MCF 10A (cell line): ENCODE results near the gene PDE4D.

GRCh38 chr5:56896693-56897111 is 12.7 kb upstream of the SETD9 start:
- PRO-cap: no peak
- RRBS: no CpG with 5 or more reads among the region's 2 CpGs

DNA sequence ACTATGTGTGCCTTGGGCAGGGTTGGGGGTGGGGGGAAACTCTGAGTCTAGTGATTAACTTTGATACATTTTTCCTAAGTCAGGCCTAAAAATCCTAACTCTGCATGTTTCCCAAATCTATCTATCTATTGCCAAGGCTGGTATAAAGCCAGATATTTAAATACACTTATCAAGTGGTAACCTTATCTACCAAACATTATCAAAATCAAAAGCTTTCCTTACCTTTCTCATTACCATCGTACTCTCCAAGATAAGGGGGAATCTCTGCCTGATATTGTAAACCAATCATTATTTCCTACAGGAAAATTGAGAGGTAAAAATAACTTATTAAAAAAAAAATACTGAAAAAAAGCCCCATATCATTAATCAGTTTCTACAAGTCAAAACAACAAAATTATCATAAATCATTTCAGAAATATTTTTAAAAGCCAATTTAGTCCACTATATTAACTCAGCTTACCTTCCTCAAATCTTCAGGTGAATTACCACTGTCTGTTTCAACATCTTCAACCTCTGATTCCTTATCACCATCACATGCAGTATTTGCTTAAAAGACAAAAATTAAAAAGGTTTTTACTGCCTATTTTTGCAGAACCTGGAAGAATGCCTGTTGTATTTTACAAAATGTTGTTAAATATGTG is 16.6 kb downstream of the MIER3 start:
- PRO-cap: no peak
- RRBS: no CpG with 5 or more reads among the region's 1 CpG

DNA sequence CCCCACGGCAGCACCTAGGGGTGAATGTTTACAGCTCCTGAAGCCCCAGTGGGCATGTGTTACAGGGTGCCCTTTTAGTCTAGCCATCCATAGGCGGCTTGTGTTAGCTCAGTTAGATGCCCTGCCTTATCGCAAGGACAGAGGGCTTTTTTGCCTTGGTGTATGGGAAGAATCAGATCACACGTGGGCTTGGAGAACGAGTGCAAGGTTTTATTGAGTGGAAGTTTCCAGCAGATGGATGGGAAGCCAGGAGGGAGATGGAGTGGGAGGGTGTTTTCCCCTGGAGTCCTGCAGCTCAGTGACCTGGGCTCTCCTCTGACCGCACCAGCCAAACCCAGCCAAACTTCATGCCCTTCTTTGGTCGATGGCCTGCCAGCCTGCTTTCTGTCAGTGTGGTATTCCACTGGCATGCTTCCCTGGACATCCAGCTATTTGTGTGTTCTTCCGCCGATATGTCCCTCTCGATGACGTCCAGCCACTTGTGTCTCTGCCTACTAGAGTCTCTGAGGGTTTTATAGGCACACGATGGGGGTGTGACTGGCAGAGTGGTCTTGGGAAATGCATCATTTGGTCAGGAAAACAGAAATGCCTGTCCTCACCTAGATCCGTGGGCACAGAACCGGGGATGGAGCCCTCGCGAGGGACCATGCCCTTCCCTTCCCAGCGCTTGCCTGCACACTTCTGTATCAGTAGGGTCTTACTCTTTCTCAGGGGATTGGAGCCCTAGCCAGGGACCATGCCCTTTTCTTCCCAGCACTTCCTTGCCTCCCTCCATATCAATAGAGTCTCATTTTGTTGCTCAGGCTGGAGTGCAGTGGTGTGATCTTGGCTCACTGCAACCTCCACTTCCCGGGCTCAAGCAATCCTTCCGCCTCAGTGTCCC is 33.9 kb downstream of the GPBP1 start:
- PRO-cap: no peak
- RRBS: no CpG with 5 or more reads among the region's 19 CpGs

GRCh38 chr5:57816307-57816581 is 333.6 kb upstream of the ACTBL2 start:
- PRO-cap: bidirectional peak, plus-strand start at chr5:57816375, minus-strand start at chr5:57816150

- PRO-cap: bidirectional peak, plus-strand start at chr5:57841982, minus-strand start at chr5:57841796
- RRBS: no CpG with 5 or more reads among the region's 5 CpGs
Measured at GRCh38 chr5:57841514-57842539, 359.2 kb upstream of the ACTBL2 start.

GRCh38 chr5:58999593-59000443 is 416.9 kb downstream of the RAB3C start:
- PRO-cap: no peak
- RRBS: no CpG with 5 or more reads among the region's 16 CpGs

DNA sequence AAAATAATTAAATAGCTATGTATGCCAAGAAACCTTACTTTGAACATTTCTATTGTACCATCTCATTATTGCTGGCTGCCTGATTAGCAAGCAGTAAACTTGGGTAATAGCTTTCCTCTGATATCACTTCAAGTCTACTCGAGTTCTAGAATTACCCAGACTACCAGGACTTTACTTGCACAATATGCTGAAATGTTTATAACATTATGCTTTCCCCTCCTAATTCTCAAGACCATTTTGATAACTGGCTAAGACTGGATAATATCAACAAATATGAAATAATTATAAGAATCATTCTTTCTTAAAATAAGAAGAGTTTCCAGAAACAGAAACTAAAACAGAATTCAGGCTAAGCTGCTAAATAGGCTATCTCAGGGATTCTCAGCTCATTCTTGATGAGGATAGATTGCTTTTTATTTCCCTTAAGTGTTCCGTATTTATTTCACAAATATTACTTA is 512.7 kb downstream of the RAB3C start:
- PRO-cap: no peak
- RRBS: no CpG with 5 or more reads among the region's 2 CpGs

- PRO-cap: no peak
- RRBS: no CpG with 5 or more reads among the region's 1 CpG
Measured at GRCh38 chr5:59141864-59142229, 559.0 kb downstream of the RAB3C start.

GRCh38 chr5:59351407-59351710 is 542.2 kb downstream of the PDE4D start:
- PRO-cap: no peak
- RRBS: no CpG with 5 or more reads among the region's 2 CpGs

DNA sequence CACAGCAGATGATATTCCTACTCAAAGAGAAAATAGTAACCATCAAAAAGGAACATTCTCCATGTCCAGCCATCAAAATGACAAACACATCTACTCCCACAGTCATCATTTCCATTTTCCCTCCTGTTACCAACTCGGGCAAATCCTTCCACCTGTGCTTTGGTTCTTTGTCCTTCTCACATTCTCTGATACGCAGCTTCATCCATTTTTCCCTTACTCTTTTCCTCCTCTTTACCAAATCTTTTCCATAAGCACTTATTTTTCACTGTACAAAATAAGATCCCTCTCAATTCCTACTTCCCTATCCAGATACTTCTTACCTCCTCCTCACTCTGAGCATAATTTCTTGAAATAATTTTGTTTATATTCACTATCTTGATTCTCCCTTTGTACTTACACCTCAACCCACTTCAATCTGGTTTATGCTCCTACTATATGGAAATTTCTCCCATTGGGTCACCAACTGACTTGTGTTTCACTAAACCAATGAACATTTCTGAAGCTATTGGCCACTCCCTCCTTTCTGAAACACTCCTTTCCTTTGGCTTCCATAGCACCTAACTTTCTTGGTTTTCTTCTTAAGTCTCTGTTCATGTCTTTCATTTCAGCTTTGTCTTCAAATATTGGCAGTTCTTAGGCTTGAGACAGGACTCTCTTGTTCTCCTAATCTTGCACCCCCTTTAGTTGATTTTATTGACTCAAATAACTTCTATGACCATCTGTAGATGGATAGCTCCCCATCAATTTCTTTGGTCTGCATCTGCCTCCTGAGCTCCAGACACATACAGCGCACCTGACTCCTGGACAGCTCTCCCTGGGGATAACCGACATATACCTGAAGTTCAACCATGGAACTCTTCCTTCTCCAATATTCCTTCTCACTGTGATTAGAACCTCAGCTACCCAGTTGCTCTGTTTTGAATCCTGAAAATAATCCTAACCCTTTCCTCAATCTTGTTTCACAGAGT is 442.6 kb downstream of the PDE4D start:
- PRO-cap: no peak
- RRBS: no CpG with 5 or more reads among the region's 4 CpGs

DNA sequence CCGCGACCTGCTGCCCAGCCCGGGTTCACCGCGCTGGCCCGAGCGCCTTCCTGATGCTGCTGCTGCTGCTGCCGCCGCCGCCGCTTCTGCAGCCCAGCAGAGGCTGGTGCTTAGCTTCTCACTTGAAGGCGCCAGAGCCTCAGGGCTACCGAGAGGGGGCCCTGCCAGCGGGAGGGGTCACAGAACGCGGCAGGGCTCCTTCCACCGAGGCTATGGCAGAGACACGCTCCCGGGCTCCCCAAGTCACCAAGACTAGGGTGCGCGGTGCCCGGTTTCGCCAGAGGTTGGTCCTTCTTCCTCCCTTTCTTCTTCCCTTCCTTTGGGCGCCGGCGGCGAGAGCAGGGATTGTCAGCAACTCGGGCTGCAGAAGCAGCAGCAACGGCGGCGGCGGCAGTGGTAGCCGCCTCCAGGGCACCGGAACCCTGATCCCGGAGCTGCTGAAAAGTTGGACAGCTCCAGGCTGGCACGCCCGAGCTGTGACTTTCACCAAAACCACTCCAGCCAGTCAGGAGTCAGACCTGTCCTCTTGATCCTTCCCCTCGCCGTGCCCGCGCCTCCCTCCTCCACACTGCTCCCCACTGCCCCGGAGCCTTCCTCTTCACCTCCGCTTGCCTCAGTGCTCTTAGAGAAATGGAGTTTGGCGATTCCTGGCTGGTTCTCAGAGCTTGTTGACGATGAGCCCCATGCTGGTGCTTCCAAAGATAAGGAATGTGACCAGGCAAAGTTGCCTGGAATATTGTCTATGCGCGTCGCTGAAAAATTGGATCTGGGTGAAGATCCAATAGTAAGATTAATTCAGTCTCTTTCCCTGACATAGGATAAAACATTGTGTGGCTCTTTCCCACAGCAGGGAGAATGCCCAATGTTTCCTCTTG is at the start of gene PDE4D:
Gene PDE4D (minus strand): TSS at position 90 of the 875 bp plus-strand sequence.
- PRO-cap: no peak
- RRBS: 12% methylated on average over 13 of the region's 48 CpGs

DNA sequence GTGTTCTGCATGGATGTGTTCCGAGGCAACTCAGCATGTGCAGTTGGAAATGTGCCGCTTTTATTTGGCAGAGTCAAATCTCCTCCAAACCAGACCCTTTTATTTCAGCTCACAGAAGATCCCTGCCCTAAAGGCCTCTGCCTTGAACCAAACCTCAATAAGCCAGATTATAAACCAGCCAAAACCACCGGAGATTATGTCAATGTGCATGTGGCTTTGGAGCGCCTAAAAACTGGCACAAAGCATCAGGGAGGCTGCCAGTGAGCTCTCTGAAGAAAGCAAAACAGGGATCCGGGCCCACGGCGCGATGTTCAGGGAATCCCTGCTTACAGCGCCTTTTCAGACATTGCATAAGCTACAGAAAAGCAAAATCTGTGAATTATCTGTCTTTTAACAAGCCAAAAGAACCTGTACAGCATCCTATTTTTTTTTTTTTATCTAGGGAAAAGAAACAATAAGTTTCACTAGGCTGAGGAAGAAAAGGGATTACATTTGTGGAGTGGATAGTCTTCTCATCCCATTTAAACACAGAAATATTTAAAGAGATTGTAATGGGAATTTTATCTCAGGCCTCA is 360.0 kb downstream of the DEPDC1B start:
- PRO-cap: no peak
- RRBS: no CpG with 5 or more reads among the region's 9 CpGs

GRCh38 chr5:60372907-60373176 is 327.1 kb downstream of the DEPDC1B start:
- PRO-cap: no peak
- RRBS: no CpG with 5 or more reads among the region's 7 CpGs

- PRO-cap: no peak
- RRBS: no CpG with 5 or more reads among the region's 4 CpGs
Measured at GRCh38 chr5:60507569-60508122, 192.3 kb downstream of the DEPDC1B start.

GRCh38 chr5:61245979-61246265 is 83.7 kb upstream of the SMIM15 start:
- PRO-cap: no peak
- RRBS: no CpG with 5 or more reads among the region's 7 CpGs

DNA sequence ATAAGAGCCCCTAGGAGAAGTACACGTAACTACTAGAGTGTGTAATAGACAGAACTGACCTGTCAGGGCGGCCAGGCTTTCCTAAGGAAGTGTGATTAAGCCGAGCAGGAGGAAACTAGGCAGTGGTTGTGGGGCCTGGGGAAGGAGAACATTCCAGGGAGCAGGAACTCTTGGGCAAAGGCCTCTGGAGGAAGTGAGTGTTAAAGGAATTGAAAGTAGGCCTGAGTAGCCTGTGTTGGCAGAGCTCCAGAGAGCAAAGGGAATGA is 9.1 kb upstream of the ZSWIM6 start:
- PRO-cap: no peak
- RRBS: no CpG with 5 or more reads among the region's 3 CpGs

DNA sequence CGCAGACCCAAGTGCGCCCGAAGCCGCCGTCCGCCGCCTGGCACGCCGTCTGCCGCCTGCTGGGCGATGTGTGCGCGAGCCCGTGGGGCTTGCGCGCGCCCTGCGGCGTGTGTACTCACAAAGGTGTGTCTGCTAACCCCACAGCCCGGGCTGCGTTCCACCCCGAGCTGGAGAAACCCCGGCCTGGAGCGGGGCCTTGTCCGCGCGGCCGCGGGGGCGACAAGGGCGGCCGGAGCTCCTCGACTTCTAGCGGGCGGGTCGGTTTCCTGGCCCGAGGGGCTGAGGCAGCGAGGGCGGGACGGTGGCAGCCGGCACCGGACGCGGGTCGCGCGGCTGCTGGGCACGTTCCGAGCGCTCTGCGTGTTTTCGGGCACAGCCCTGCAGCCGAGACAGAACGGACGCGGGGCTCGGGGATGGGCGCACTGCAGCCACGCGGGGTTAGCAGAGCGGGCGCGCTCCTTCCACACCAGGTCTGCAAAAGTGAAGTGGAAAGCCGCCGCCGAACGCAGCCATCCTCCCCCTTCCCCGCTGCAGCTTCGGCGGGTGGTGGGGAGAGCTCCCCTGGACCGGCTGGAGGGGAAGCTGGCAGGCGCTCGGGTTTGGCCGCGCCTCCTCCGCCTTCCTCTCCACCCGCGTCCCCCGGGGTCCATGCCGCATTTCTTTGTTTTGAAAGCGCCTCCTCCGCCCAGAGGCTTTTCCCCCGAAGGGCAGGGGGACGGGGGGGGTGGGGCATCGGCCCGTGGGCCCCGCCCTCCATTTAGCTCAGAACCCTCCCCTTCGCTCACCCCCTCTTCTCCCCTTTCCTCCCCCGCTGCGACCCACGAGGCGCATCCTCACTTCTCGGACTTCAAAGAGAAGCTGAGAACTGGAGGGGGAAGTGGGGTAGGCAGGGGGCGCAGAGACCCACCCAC is 823 bp upstream of the ZSWIM6 start:
- PRO-cap: bidirectional peak, plus-strand start at position 66 of the sequence, minus-strand start at position 51 of the sequence; bidirectional peak, plus-strand start at position 850 of the sequence, minus-strand start at position 663 of the sequence
- RRBS: under 1% methylated on average over 26 of the region's 94 CpGs

- PRO-cap: no peak
- RRBS: no CpG with 5 or more reads among the region's 1 CpG
Measured at GRCh38 chr5:61405117-61405853, 73.2 kb downstream of the ZSWIM6 start.

DNA sequence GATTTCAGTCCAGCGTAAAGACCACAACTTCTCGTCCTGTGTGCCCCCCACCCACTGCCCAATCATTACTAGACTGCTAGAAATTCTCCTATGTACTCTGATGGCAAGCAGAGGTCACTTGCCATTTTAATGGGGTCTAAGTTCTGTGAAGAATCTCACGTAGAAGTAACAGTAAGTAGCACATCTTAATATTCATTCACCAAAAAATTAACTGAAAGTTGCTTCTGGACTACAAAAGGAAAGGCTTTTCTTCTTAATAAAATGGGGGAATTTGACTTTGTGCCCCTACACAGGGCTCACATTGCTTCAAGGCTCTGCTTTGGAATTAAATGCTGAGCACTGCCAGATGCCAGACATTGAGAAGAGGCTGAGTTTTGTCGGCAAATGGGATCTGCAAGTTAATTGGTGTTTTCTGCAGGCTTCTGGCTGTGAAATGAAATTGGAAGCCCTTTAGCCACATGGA is 164.2 kb downstream of the ZSWIM6 start:
- PRO-cap: no peak
- RRBS: no CpG with 5 or more reads among the region's 4 CpGs

DNA sequence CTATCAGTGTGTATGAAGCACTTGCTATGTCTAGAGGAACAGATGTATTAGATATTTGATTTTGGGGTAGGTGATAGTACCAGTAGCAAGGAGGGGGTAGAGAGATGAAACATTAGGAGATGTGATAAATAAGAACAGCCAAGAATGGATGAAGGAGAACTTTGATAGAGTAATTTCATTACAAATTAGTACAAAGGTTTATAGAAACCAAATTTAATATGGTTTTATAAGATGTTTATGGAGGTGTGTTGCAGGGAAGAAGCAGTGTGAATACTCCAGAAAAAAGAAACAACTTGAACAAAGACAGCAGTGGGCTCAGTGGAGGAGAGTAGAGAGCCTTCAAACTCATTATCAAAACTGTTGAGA is 167.3 kb downstream of the ZSWIM6 start:
- PRO-cap: no peak